Endodermal cell (in vitro differentiated cells): ENCODE measurements around the gene KCNA1.

- PRO-cap, result no peak
Observed at GRCh38 chr12:3947510-3948335, 74.5 kb upstream of the PARP11 start.

DNA sequence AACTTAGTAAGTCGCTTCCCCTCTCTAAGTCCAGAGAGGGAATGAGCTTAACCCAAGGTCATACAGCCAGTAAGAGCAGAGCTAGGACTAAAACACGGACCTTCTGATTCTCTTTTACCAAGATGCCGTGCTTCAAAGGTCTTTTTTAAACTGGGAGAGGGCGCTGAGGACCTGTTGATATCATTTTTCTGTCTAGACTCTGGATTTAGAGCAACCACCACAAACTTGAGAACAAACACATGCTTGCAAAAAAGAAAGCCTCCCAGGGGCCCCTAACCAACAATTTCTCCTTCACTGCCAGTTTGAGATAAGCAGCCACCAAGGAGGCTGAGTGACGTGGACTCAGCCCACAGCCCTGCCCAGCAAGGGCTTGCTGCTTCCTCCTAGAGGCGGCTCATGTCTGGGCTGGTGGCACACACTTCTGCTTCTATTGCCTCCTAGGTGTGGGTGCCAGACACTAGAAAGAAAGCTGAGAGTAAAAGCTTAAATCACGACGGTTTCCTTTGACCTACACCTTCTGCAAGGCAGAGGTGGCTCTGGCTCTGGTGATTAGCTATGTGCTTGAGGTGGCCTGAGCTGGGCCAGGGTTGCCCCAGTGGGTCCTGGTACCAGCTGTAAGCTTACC is 89.4 kb upstream of the PARP11 start:
- PRO-cap, result no peak

- PRO-cap, result no peak
Observed at GRCh38 chr12:4012779-4013108, 139.5 kb upstream of the PARP11 start.

DNA sequence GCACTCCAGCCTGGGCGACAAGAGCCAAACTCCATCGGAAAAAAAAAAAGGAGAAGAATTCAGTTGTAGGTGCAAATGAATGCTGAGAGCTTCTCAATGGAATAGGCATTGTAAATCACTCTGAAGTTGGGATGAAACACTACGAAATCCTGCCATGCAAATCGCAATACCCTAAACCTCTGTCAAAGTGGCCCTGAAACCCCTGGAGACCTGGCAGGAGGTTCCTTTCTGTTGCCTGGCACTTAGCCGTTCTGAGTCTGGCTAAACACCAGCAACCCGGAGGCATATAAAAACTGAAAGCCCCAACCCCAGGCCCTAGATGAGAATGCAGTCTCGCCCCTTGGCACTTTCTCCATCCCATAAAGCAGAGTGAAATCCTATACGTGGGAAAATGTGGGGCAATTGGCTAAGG is 151.5 kb upstream of the PARP11 start:
- PRO-cap, result no peak

- PRO-cap, result no peak
Observed at GRCh38 chr12:4148335-4148966, 125.1 kb upstream of the CCND2 start.

- PRO-cap, result no peak
Observed at GRCh38 chr12:4278328-4279219, 5.0 kb downstream of the CCND2 start.

DNA sequence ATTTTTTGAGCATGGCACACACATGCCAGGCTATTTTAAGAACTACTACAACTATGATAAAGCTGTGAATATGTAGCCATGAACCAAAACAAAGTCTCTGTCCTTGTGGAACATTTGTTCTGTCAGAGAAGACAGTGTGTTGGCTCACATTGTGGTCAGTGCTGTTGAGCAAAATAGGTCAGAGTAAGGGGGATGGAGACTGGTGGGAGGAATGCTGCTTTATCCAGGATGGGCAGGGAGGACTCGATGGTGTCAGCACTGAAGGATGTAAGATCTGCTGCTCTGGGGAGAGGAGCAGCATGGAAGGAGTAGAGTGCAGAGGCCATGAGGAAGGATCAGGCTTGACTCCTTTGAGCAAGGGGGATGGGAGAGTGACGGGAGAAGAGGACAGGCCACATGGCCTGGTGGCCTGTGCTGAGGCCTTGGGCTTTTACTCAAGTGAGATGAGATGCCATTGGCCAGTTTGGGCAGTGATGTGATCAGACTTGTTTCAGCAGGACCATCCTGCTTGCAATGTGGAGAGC is 23.9 kb downstream of the FGF23 start:
- PRO-cap, result no peak

GRCh38 chr12:4488190-4488954 is 42.8 kb upstream of the FGF6 start:
- PRO-cap, result no peak

GRCh38 chr12:4700276-4701003 is 19.8 kb upstream of the GALNT8 start:
- PRO-cap, result no peak

GRCh38 chr12:4763396-4763957 is 43.3 kb downstream of the GALNT8 start:
- PRO-cap, result bidirectional peak, plus-strand start at chr12:4763792, minus-strand start at chr12:4763708

GRCh38 chr12:4909483-4910621 is at the start of gene KCNA1:
TSS of gene KCNA1 (plus strand) at chr12:4909905.
- PRO-cap, result no peak

DNA sequence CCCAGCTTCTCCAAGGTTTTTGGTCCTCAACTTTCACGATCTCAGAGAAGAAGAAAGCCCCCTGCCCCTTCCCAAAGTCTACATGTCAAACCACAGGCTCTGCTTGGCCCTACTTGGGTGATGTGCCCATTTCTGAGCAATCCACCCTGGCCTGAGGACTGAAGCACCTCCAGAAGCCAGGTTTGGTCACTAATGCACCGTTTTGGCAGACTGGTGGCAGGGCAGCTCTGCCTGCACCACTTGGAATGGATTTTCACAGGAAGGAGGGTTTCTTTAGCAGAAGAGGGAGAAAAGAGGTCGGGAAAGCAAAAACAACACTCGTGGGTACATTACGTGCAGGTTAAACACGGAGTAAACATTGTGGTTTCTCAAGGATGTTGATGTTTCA is 70.7 kb downstream of the KCNA5 start:
- PRO-cap, result no peak

DNA sequence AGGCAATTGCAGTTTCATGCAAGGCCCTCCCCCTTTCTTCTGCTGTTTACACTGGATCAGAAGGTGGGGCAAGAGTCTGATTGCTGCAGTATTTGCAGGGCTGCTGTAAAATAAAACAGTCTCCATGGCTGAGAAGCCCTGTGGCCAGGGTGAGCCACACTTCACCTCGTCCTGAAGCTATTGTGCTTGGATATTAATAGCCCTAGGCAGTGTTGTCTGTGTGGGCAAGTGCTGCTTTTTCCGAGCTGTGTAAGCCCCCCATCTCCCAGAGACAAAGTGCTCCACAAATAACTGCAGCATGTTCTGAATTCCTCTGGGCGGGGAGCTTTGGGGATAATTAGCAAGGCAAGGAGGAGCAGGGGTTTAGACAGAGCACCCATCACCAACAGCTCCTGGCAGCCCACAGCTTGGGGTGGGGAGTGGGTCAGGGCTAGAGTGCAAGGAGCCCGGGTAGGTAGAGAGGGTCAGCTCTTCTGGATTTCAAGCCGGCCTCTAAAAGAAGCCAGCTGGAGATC is 187.2 kb upstream of the NTF3 start:
- PRO-cap, result bidirectional peak, plus-strand start at position 348 of the sequence, minus-strand start at position 278 of the sequence

GRCh38 chr12:5309499-5310230 is 122.2 kb upstream of the NTF3 start:
- PRO-cap, result no peak

DNA sequence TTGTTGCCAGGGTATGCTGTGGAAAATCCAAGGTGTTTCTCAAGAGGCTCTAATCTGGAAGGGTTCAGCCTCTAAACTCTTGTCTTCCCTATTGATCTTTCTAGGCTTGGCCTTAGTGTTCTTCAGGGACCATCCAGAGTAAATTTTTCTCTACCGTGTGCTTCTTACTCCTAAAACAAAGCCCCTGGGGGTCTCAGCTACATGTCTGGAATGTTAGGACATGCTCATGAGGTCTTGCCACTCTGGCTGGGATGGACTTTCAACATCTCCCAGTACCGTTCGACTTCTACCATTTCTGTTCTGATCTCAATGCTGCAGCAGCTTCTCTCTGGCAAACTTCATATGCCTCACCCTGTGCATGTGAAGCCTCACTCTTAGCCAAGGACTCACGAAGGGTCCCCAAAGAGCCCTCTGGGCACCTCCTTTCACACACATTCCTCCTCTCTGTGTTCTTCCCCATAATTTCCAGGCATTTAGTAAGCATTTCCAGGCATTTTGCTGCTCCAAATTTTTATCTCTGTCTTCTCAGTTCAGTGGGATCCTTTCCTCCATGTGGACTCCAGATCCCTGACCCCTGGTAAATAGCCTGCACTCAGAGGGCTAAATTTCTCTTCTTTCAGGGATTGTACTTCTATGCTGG is 7.2 kb downstream of the ANO2 start:
- PRO-cap, result no peak

- PRO-cap, result no peak
Observed at GRCh38 chr12:5967449-5967804, 22.4 kb upstream of the ANO2 start.

DNA sequence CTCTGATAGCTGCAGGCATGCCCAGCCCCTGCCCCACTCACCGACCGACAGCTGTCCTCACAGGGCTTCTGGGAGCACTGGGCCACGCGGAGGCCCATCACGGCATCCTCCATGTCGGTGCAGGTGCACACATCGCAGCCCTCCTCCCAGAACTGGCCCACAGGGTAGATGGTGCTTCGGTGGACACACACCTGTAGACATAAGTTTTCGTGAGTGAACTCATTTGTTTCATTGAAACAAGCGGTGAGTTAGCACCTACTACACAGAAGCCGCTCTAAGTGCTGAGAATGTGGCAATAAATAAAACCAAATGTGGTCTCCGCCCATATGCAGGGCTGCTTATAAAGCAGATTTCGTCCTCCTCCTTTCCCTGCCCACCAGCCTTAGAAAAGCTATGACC is 31.0 kb upstream of the ANO2 start:
- PRO-cap, result no peak

DNA sequence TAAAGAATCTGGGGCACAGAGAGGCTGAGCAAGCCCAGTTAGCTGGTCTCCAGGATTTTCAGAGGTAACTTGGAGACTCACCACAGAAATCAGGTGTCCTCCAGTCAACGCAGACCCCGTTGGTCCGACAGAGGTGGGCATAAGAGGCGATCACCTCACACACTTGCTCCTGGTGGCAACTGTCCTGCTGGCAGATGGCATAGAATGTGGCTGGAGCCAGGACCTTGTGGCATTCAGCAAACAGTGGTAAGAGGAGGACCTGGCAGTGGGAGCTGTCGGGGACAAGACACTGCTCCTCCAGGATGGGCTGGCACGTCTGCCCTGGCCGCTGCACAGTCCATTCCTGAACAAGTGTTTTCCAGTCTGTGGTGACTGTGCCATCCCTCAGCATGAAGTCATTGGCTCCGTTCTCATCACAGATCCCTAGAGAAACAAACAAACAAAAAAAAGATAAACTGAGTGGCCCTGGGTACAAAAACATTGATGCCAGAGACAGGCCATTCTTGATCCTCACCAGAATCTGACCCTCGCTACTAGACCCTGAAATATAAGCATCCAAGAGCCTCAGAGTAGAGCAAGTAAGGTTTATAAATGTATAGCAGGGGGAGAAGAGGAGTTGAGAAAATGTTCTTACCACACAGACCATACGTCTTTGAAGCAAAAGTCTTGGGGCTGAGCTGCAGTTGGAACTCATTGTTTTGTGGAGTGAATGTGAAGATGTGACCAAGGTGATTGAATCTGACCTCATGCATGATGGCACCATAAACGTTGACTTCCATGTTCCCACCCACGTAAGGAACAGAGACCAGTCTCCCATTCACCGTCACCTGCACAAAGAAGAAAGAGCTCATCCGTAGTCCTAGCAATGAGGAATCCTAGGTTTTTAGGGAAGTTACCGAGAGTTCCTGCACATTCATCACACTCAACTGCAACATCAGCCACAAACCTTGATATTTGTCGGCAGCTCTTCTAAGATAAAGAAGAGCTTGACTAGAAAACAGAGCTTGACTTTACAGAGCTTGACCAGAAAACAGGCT is 49.0 kb upstream of the ANO2 start:
- PRO-cap, result no peak

DNA sequence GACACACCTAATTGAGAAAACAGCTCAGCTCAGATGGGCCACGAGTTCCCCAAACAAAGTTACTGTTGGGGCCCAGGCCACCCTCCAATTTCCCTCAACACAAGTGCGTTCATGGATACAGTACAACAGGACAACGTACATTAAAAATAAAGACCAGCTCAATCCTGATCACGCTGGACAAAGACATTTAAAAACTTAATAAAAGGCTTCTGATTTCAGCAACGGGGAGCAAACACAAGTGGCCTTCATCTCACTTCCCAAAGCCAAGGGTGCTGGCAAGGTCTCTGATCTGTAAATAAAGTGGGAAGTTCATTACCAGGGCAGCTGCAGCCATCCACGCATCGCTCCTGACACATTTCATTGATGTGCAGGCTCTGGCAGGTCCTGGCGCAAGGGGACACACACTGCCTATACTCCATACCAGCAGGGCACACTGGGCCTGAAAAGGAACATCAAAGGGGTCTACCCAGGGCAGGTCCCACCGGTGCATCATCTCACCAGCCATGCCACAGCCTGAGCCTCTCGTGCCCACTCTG is 51.1 kb downstream of the VWF start:
- PRO-cap, result no peak

DNA sequence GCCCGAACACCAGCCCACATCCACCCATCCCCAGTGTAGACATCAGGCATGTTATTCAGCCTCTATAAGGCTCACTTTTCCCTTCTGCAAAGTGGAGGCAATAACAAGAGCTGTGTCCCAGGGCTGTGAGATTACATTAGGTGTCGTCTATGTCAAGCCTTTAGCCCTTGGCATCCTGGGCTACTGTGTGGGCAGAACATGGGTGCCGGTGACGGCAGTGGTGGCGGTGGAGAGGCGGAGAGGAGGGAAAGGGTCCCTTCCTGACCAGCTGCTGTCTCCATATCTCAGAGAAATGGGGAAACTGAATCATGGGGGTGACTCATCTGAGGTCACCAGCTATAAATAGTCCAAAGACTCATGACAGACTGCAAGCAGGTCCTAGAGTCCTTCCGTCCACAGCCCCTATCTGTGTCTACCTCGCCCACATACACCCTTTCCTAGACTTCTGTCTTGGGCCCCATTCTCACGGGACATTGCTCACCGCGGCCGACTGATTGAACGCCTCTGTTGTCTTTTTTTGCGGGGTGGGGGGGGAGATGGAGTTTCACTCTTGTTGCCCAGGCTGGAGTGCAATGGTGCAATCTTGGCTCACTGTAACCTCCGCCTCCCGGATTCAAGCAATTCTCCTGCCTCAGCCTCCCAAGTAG is 32.4 kb upstream of the CD9 start:
- PRO-cap, result no peak